Bronchial epithelial cell (primary cell): Measurements from ENCODE around the genes NR1H4, ANO4 and PARPBP.

DNA sequence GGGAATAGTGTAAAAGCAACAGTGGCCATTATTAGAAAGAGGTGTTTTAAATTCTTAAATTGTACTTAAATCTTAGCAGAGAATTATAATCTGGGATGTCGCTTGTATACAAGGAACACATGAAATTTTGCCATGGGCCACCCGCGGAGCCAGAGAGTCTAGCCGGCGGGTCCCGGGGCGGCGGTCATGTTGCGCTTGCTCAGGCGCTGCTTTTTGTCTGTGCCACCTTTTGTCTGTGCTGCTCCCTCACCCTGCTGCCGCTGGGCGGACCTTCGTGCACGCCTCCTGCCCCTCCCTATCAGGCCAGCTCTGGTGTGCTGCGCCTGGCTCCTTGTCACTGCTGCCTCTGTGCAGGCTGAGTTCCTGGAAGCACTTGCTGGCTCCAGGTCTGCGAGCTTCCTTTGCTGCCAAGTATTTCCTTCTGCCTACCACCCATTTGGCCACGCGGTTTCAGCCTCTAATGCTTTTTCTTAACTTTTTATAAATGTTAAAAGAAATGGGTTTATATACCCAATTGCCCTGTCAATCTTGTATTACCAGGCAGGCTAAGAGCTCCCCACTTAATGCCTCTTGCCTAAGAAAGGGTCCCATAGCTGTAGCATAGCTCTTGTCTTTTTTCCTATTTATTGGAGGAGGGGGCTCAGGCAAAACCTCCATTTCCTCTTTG lies 21.3 kb upstream of the BLTP3B start:
- RRBS, 2 experiments = no CpG with 5 or more reads among the region's 18 CpGs

GRCh38 chr12:100197753-100198207 lies 2.8 kb upstream of the ACTR6 start:
- RRBS, 2 experiments = no CpG with 5 or more reads among the region's 11 CpGs

- RRBS, 2 experiments = no CpG with 5 or more reads among the region's 9 CpGs
Measured at GRCh38 chr12:100473488-100474217, at the start of gene NR1H4. Gene NR1H4, plus strand, starts transcription at chr12:100473866.

- RRBS, 2 experiments = no CpG with 5 or more reads among the region's 4 CpGs
Measured at GRCh38 chr12:100475154-100475689, 1.6 kb downstream of the NR1H4 start.

DNA sequence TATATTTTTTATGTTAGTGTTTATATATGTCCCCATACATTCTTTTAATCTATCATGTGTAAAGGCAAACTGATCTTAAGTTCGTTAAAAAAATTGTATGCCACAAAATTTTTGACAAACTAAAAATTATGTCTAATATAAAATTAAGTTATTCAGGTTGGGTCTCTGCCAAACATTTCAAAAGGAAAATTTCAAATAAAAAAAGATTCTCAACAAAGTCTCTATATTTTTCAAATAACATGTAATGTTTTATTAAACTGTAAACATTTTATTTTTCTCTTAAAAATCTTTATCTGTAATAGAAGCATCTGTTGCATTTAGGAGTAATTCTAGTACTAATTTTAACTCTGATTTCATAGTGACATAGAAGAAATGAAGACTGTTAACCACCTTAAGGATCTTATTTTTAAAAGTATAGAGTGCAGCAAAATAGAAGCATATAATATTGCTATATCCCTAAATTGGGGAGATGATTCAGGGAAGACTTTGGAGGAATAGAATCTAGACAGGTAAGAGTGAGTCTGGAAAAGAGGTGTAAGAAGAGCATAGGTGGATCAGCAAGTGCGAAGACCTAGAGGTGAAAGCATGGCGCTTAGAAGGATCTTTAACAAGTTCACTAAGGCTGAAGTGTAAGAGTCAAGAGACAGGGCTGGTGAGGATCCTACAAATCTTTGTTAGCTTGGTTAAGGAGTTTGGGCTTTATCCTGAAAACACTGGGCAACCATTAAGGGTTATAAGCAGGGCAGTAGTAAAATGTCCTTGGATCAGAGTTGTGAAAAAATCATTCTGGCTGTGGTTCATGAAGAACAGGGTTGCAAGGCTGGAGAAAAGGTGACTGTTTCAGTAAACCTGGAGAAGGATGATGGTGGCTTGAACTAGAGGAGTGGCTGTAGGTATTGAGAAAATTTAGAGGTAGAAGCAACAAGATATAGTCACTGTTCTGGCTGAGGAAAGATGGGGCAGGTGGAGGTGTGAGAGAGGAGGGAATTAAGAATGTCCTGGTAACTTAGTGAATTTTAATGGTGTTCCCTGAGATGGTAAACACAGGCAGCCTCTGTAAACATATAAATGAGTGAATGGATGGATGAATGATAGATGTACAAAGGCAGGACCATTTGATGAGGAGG lies 4.2 kb downstream of the GAS2L3 start:
- RRBS, 2 experiments = no CpG with 5 or more reads among the region's 3 CpGs

DNA sequence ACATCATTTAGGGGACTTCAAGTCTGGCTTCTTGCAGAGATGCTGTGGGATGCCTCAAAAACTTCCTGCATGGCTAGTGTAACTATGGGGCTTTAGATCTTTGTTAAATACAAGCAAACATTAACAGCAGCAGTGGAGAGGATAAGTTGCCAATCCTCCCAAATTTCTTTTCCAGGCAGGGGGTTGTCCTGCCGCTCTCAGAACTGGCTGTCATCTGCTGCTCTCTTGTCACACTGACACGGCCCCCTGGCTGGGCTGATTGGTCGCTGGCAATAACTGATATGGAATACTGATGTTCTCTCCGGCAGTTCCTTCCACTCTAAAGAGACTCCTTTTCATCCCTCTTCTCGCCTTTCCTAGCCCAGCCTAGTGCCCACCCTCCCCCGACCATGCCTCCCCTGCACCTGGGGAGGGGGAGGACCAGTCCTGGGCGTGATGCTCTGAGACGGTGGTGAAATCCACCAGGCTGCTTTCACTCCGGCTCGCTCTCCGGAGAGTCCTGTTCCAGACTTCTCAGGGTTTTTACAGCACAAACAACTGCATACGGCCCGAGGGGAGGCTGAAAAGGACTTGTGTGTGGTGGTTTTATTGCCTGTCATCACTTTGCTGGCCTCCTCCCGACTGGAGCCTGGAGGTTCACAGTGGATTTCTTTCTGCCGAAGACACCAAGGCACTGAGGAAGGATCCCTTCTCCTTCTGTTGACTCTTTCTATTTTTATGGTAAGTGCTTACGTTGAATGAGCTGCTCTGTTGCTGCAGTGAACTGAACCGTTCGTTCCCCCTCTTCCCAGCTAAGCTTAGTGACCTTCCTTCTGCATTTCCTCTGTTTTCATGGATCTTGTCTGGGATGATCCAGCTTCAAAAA lies at the start of gene ANO4:
ANO4 (plus strand) TSS at position 469 of the 865 bp plus-strand sequence.
- RRBS, 2 experiments = no CpG with 5 or more reads among the region's 18 CpGs

DNA sequence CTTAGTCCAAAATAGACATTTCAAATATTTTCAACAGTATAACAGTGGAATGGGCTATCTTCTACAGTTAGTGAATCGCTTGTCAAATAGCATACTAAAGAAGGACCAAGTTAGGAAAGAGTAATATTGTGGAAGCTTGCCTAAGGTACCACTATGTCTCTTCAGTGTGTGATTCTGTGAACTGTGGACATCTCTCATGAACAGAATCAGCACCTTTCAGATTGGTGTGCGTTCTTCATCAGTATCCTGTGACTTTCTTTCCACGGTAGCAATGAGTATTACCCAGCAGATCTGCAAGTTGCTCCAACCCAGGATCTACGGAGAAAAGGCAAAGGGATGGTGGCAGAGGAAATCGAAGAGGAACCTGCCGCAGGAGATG lies 37.3 kb downstream of the UTP20 start:
- RRBS, 2 experiments = no CpG with 5 or more reads among the region's 6 CpGs

- RRBS, 2 experiments = no CpG with 5 or more reads among the region's 5 CpGs
Measured at GRCh38 chr12:101618213-101618734, 23.5 kb downstream of the MYBPC1 start.

GRCh38 chr12:101690804-101691082 lies 6.7 kb upstream of the CHPT1 start:
- RRBS, 2 experiments = no CpG with 5 or more reads among the region's 1 CpG

- RRBS, 2 experiments = no CpG with 5 or more reads among the region's 5 CpGs
Measured at GRCh38 chr12:102067806-102068514, 6.2 kb upstream of the WASHC3 start.

- RRBS, 2 experiments = under 1% methylated on average over 9 to 20 of the region's 64 CpGs
Measured at GRCh38 chr12:102119671-102120728, at the start of gene PARPBP. Gene PARPBP, plus strand, starts transcription at chr12:102120183.

- RRBS, 2 experiments = no CpG with 5 or more reads among the region's 1 CpG
Measured at GRCh38 chr12:102481605-102482124, 1.3 kb upstream of the IGF1 start.

- RRBS, 2 experiments = no CpG with 5 or more reads among the region's 9 CpGs
Measured at GRCh38 chr12:102484520-102484934, 4.2 kb upstream of the IGF1 start.

DNA sequence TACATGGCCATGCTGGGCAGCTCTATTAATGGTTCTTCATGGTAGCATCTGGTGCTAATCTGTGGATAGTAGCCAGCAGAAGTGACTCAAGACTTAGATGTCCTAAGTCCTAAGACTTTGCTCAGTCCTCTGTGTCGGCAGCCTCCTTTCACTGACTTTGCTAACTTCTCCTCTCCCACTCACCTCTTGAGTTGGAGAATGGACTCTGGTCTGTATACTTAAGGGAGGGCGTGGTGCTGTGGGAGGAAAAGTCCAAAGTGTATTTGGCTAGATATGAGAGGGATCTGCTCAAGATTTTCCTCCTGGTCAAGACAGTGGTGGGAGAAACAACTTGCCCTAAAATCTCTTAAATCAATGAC lies 136.3 kb downstream of the ASCL1 start:
- RRBS, 2 experiments = no CpG with 5 or more reads among the region's 2 CpGs

- RRBS, 2 experiments = no CpG with 5 or more reads among the region's 2 CpGs
Measured at GRCh38 chr12:103901803-103902213, 28.4 kb upstream of the HSP90B1 start.

DNA sequence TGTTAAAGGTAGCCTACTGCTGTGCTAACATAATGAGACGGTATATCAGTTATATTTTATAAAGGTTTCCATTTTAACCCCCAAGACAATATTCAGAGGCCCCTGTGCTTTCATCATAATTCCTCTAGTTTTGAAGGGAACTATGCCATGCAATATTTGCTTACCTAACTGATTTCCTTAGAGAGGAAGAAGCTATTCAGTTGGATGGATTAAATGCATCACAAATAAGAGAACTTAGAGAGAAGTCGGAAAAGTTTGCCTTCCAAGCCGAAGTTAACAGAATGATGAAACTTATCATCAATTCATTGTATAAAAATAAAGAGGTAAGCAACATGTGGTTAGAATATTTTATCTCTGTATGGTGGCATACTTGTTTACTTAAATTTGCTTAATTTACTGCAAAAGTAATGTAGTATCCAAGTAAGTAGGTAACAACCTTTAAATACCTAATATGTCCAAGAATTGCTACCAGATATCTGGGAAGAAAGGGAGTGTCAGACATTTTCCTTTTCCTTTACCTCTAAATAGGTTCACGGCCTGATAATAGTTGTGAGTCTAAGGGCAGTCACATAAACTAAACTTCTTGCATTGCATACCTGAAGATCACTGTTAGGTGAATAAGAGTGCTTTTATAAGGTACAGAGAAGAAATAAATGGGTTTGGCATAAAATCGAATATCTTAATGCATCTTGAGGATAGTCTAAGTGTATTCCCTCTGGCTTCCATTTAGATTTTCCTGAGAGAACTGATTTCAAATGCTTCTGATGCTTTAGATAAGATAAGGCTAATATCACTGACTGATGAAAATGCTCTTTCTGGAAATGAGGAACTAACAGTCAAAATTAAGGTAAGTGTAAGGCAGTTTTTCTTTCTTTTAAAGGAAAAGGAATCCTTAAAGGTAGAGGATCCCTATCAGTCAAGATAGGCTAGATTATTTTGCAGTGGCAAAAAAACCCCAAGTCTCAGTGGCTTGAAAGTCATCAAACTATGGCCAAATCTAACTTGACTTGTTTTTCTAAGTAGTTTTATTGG lies 2.2 kb downstream of the HSP90B1 start:
- RRBS, 2 experiments = no CpG with 5 or more reads among the region's 5 CpGs

GRCh38 chr12:103942964-103943431 lies 12.8 kb downstream of the HSP90B1 start:
- RRBS, 2 experiments = no CpG with 5 or more reads among the region's 4 CpGs

DNA sequence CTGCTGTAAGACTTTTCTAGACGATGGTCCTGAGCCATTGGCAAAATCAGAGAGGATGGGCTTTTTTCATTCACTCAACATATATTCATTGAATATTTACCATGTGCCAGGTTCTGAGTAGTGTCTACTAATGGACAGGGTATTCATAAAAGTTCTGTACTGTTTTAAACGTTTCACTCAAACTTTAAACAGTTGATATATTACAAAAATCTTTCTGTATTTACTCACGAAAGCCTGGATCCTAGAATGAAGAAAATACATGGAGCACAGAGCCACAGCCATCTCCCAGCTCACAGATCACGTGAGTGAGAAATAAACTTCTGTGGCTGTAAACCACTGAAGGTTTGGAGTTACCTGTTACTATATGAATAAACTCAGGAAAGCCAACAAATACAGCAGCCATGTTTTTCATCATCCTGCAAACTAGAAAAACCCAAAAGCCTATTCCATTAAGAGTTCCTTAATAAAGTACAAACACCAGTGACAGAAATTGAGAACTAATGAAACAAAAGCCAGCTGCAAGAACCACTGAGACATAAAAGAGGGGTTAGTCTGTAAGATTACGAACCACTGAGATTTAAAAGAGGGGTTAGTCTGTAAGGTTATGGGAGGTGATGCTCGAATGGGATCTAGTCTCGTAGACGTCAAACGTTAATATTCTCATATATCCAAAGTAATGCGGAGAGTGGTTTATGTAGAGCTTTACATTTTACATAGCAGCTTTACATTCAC lies 820 bp upstream of the TDG start:
- RRBS, 2 experiments = no CpG with 5 or more reads among the region's 10 CpGs

DNA sequence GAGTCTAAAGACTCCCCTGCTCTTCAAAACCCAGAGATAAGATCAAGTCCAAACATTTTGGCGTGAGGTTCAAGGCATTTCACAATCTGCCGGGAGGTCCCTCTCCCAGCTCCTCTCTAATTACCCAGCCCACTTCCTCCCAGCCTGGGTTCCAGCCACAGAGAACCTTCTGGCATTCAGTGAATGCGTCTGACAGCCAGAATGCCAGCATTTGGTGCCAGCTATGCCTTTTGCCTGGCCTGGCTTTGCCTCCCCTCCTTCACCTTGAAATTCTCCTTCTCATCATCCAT lies 37.6 kb upstream of the TXNRD1 start:
- RRBS, 2 experiments = no CpG with 5 or more reads among the region's 3 CpGs